Measurements from ENCODE around the genes DCD and OR6C75.

- PRO-cap, 2 experiments: no peak in any of the 2 experiments
Observed at GRCh38 chr12:54356282-54356871, 7.9 kb downstream of the GPR84 start.

GRCh38 chr12:54359289-54359875 is 4.9 kb downstream of the GPR84 start:
- PRO-cap, 2 experiments: peak in 2 of 2 experiments; most common plus-strand start chr12:54359373 (in 1); most common minus-strand start chr12:54359606 (in 1)

DNA sequence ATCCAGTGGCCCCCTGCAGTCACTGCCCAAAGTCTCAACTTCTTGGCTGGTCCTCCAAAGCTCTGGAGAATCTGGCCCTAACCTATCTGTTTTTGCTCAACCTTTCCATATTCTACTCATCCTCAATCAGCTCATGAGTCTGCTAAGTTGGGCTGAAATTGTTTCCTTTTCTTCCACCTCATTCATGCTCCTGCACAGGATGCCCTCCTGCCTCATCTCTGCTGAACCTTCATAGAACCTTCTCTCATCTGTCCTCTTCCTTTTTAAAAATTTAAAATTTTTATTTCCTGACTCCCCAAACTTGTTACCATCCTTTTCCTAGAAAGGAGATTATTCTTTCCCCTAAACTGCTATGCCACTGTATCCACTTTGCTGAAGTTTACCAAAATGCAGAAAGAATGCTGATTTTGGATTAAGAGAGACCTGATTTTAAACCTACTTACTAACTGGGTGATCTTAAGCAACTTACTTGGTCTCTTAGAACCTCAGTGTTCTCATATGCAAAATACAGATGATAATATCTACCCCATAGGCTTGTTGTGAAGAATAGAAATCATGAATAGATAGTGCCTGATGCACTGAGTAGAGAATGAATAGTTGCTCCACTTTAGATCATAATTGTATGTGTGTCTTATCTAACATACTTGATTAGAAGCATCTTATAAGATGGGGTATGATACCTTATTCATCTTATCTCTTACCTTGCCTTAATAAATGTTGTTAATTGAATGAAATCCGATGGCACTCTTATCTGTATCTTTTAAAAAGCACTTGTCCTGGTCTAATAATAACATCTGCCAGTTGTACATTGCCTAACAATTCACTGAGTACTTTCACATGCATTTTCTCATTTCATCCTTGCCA is 12.3 kb downstream of the ITGA5 start:
- PRO-cap, 2 experiments: no peak in any of the 2 experiments

GRCh38 chr12:54411332-54412349 is 7.4 kb downstream of the ITGA5 start:
- PRO-cap, 2 experiments: no peak in any of the 2 experiments

DNA sequence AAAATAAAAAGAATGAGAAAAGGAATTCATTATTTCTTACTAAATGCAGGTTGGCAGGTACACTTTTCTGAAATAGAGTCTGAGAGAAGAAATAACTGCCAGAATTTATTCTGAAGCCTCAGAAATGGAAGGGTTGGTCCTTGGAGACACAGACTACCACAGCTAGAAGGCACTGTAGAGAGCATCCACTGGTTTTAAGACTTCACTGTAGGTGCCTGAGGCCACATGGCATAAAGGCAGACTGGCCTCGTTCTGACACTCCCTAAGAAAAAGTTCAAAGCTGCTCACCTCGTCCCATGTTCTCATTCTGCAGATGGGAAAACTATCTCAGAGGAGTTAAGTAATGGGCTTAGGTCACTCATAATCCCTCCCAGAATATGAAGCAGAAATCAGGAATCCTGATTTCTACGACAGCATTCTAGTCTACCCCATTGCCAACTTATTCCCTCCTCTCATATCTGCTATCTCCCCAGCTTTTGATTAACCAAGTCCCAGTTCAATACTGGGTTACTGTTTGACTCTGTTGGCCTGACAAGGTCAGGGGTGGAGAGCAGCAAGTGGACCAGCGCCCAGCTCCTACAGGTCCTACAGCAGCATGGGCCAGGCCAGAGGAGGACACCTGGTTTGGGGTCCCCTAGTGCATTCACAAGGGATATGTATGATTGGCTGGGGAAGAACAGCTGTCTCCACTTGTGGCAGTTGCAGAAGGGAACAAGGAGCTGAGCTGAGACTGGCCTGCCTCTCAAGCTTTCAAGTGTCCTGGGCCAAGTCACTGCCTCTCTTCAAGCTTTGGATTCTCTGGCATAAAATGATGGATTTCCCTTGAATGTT is 3.7 kb downstream of the ITGA5 start:
- PRO-cap, 2 experiments: no peak in any of the 2 experiments

- PRO-cap, 2 experiments: no peak in any of the 2 experiments
Observed at GRCh38 chr12:54420446-54421785, 1.9 kb upstream of the ITGA5 start.

DNA sequence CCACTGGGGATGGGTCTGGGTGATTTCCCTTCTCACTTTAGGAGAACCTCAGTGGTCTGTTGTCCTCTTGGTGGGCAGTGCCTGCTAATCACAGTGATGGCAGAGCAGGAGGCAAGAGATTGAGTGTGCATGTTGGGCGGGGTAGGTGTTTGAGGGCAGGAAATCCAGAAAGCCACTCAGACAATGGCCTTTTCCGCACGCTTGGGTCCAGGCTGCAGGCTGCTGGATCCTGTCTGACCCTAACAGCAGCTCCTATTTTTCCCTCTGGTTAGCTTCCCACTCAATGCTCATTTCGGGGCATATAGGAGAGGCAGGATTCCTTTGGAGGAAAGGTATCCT is 13.8 kb upstream of the ITGA5 start:
- PRO-cap, 2 experiments: no peak in any of the 2 experiments

GRCh38 chr12:54546582-54547332 is 2.6 kb upstream of the PDE1B start:
- PRO-cap, 2 experiments: no peak in any of the 2 experiments

- PRO-cap, 2 experiments: no peak in any of the 2 experiments
Observed at GRCh38 chr12:54601878-54602525, 13.5 kb upstream of the PPP1R1A start.

DNA sequence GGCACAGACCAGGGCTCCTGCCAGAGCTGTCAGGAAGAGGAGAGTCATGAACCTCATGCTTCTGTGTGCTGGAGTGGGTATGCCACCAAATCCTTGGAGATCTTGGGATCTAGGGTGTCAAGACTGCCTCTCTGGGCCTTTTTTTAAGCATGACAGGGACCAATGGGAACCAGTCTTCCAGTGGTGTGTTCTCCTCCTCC is at the start of gene DCD:
Gene DCD, minus strand, starts transcription at position 119 of the 200 bp plus-strand sequence.
- PRO-cap, 2 experiments: no peak in any of the 2 experiments

DNA sequence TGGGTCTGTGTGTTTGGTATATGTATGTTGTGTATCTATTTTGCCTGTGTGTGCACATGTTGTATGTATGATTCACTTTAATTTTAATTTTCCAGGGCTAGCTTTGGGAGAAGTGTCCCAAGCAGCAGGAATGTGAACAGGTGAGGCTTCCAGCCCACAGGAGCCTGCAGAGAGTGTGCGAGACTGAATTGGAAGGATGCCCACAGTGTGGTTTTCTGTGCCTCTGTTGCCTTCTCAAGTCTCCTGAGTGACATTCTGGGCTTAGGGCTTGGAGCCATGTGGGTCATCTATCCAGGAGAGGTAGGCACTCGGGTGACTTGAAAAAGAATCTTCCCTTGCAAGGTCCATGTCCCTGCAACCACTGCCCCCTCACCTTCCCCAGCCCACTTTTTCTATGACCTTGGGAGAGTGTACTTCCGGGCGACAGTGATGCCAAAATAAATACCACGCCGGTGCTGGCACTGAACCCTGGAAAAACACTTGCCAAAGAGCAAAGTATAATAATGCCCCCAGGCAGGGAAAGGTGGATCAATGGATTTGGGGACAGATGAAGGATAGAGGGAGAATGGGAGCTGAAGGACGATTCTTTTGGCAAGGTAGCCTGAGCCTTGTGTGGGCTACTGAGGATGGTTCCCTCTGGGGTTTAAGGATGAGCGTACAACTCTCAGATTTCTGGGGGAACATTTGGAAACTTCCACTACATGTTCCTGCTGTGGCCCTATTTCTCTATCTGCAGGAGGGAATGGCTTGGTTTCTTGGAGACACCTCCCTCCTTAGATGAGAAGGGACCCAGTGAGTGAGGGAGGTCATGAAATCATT is 37.0 kb upstream of the DCD start:
- PRO-cap, 2 experiments: no peak in any of the 2 experiments

GRCh38 chr12:54983474-54984074 is 988 bp downstream of the TESPA1 start:
- PRO-cap, 2 experiments: no peak in any of the 2 experiments

DNA sequence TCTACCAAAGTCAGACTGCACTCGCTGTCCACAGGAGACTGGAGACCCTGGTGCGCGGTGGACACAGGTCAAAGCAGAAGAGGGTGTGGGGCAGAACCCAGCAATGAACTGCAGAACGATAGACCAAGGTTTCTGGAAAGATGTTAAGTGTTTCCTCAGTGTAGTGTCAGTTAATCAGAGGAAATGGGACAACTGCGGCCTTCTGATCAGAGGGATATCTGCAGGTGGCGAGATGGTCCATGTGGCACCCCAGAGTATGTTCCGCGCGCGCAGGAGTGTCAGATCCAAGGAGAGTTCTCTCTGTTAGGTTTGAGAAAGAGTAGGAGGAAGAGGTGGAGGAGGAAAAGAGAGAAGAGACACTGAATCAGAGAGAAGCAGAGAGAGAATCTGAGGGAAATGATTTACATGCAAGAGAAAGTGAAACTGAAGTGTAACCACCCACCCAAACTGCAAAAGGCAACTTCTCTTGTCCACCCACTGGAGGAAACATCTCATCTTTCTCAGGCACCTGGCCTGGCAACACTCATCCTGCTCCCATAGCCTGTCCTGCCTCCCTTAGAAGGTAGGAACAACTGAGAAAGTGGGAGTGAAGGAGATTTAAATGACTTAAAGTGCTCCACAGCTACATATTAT is 6.6 kb upstream of the TESPA1 start:
- PRO-cap, 2 experiments: no peak in any of the 2 experiments

GRCh38 chr12:55362650-55363241 is at the start of gene OR6C75:
TSS of gene OR6C75 (plus strand) at chr12:55362975.
- PRO-cap, 2 experiments: no peak in any of the 2 experiments

GRCh38 chr12:55658268-55658992 is 21.7 kb downstream of the OR10P1 start:
- PRO-cap, 2 experiments: no peak in any of the 2 experiments

DNA sequence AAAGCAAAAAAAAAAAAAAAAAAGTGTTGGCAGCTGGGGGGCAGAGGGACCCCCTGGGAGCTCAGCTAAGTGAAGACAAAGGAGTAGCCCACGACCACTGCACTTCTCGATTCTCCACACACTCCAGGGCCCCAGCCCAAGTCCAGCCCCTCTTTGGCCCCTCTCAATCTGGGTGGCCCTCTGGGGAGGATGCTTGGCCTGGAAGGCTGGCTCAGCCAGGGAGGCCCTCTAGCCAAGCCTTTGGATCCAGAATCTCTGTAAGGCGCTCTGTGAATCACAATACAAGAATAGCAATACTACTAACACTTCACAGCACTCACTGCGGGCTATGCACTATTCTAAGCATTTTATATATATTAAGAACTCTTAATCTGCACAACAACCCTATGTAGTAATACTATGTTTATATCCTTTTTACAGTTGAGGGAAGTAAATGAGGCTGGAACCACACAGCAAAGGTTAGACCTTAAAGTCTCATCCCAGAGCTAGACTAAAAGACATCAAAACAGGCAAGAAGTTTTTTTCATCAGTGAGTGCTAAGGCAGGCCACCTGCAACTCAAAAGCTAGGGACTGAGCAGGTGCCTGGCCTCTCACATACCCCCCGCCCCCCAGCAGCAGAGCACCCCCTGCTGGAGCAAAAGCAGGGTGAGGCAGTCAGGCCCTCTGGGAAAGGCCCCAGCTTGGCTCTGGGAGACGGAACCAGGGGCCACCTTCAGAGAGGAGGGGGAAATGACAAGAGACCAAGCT is 2.2 kb downstream of the ITGA7 start:
- PRO-cap, 2 experiments: peak in 2 of 2 experiments; most common plus-strand start position 417 of the sequence (in 1); most common minus-strand start position 205 of the sequence (in 2)

GRCh38 chr12:55743239-55744298 is 647 bp downstream of the GDF11 start:
- PRO-cap, 2 experiments: no peak in any of the 2 experiments

DNA sequence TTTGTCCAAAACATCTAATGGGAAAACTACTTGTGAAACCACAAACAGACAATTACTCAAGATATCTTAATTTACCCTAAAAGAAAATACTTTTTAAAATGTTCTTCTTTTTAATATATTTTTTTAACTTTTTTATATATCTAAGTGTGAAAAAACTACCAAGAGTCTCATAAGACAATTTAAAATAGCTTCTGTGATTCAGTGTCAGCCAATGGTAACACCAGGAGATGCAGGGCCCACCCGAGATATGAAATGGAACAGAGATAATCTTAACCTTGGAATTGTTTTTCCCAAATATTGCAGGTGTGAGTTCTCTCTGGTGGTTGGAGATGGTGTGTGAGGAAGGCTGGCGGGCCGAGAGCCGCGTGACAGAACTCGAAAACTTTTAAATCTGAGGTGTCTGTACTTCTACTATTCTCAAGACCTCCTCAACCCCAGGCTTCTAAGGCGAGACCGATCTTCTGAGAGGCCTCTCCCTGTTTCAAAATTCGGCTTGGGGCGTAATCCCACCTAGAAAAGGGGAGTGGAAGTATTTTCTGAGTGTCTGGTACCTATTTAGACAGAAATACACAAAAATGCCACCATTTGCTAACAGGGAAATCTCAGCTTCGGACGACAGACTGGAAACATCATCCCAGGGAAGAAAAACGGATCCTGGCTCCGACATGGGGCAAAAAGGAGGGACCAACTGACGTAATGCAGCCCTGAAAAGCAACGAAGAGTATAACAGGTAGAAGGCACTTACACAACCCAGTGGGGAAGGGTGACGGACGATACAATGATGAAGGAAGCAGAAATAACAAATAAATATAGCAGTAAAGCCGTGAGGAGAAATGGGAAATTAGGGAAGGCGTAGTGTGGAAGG is 632 bp downstream of the SARNP start:
- PRO-cap, 2 experiments: no peak in any of the 2 experiments

GRCh38 chr12:55845432-55845709 is 2.6 kb upstream of the MMP19 start:
- PRO-cap, 2 experiments: no peak in any of the 2 experiments

- PRO-cap, 2 experiments: no peak in any of the 2 experiments
Observed at GRCh38 chr12:55856805-55857383, 14.2 kb upstream of the MMP19 start.

Data from psoas muscle (tissue), 2 donors.